NCI-H460 (cell line): ENCODE measurements around a stretch of chr1.

GRCh38 chr1:202006997-202007833 is 3.2 kb upstream of the ELF3 start:
RAMPAGE:
- cytosol, long total RNA, result no peak
- long total RNA, result no peak
- nucleus, long total RNA, result no peak

RAMPAGE:
- cytosol, long total RNA, result no peak
- long total RNA, result no peak
- nucleus, long total RNA, result no peak
These were observed 12.6 kb downstream of the ELF3 start for GRCh38 chr1:202022747-202023683.

DNA sequence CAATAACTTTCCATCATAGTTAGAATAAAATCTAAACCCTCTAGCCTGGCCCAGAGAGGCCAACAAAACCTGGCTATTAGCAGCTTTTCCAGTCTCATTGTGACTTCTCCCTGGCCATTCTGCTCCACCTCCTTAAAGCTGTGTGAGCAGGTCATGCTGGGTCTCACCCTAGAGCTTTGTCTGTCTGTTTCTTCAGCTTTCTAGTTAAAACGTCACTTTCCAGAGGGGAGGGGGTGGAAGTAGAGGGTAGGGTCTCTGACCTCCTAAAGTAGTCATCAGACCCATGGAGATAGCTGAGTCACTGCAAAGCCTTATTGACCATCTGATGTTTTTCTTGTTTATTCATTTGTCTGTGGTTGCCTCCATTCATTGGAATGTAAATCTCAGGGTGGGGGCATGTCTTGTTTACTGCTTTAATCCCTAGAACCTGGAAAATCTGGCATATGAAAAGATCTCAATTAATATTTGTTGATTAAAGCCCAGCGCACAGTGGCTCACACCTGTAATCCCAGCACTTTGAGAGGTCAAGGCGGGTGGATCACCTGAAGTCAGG is 52.7 kb downstream of the ELF3 start:
RAMPAGE:
- cytosol, long total RNA, result no peak
- long total RNA, result no peak
- nucleus, long total RNA, result no peak

RAMPAGE:
- cytosol, long total RNA, result no peak
- long total RNA, result no peak
- nucleus, long total RNA, result no peak
These were observed 34.2 kb upstream of the GPR37L1 start for GRCh38 chr1:202088593-202088807.

DNA sequence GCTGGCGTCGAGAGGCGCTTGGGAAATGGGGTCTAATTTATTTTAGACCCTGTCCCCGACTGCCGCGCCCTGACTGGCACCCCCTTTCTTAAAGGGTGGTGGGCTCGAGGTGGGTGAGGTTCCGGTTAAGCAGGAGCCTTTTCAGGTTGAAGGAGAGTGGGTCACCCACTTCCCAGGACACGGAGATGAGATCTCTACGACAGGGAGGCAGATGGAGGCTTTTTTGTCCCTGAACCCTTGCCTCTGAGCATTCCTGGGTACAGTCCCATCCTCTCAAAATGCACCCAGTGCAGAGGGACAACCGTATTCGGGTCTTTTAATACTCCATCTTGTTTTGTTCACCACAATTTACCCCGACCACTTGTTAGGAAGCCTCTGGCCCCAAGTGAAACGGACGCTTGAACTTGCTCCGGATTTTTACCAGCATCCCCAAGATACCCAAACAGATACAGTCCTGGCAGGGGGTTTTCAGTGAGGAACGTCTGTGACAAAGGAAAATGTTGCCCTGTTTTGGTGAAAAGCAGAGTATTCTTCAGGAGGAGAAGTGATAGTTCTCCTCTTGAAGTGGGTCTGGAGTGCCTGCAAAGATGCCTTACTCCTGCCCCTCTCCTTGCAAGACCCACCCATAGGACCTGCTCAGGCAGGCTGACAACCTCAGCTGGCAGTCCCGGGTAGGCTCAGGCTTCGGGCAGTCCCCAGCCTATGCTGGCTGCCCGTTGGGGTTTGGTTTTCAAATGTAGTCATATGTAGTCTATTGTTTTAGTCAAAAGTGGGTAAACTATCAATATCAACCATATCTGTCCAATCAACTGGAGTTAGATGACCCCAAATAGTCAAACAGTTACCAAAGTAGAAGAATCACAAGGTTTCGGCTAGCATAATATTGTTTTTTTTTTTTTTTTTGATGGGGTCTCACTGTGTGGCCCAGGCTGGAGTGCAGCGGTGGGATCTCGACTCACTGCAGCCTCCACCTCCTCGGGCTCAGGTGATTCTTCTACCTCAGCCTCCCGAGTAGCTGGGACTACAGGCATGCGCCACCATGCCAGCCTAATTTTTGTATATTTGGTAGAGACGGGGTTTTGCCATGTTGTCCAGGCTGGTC is 763 bp upstream of the ARL8A start:
RAMPAGE:
- cytosol, long total RNA, result no peak
- long total RNA, result no peak
- nucleus, long total RNA, result no peak

DNA sequence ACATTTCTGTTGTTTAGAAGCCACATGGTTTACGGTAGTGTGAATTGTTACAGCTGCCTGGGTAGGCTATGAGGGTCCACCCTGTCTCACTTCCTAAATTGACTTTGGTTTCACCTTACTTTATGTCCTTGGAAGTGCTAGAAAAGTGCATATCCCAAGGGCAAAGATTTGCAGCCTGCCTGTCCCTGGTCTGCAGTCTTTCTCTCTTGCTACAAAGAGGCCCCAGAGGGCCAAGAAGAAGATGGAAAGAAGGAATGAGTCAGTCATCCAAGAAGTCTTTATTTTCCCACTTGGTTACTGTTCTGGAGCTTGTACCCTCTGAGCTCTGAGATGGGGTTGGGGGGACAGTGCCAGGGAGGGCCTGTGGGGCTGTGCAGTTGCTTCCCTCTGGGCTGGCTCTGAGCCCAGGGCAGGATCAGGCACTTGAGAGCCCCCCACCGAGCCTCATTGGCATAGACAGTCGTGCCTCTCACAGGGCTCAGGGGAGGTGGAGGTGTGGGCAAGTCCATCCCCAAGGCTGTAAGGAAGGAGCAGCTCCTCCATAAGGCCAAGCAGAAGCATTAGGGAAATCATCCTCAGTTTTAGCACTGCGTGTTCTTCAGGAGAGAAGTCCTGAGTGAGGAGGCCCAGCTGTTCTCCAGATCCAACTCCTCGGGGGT is 2.3 kb upstream of the ARL8A start:
RAMPAGE:
- cytosol, long total RNA, result no peak
- long total RNA, result no peak
- nucleus, long total RNA, result no peak

DNA sequence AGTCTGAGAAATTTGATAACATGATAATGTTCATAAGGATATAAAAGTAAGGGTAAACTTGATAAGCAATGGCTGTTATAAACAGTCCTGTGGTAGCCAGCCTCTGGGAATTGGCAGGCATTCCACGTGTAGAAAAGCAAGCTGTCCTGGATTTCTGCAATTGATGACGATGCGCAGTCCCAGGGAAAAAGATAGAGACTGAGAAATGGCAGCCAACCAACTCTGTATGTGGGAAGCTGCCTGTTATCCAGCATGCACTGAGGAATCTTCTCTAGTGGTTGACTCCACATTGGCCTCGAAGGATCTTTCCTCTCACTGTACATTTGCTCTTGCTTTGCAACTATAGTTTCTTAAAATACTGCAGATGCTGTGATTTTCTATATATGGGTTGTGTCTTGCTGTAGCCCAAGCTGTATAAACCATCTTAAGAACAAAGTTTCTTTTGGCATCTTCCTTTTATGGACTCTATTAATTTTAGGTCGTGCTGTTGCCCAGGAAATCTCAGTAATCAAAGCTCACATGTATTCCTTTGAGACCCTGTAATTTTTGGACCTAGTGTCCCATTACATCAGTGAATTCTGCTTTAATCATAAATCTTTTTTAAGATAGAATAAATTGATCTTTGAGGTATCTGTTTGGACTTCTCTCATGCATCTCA is 157.5 kb downstream of the PPP1R12B start:
RAMPAGE:
- cytosol, long total RNA, result no peak
- long total RNA, result no peak
- nucleus, long total RNA, result no peak

DNA sequence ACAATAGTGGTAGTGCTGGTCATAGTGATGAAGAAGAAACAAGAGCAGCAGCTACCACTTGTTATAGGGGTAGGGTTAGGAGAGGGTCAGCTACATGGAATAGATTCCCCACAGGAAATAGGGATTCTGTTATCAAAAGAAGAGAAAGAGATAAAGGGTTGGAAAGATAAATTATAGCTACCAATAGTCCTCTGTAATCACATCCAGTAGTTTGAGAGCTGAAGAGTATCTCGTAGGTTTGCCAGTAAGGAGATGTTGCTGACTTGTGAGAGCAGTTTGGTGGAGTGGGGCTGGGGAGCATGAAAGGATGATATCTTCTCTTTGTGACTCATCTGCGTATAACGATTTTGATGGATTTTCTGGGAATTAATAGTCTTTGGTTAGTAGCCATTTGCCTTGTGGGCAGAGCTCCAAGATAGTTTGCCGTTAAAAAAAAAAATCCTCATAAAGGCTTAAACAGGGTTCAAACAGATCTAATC is 167.7 kb downstream of the PPP1R12B start:
RAMPAGE:
- cytosol, long total RNA, result no peak
- long total RNA, result no peak
- nucleus, long total RNA, result no peak

RAMPAGE:
- cytosol, long total RNA, result no peak
- long total RNA, result no peak
- nucleus, long total RNA, result no peak
These were observed 172.0 kb downstream of the PPP1R12B start for GRCh38 chr1:202520141-202521270.

DNA sequence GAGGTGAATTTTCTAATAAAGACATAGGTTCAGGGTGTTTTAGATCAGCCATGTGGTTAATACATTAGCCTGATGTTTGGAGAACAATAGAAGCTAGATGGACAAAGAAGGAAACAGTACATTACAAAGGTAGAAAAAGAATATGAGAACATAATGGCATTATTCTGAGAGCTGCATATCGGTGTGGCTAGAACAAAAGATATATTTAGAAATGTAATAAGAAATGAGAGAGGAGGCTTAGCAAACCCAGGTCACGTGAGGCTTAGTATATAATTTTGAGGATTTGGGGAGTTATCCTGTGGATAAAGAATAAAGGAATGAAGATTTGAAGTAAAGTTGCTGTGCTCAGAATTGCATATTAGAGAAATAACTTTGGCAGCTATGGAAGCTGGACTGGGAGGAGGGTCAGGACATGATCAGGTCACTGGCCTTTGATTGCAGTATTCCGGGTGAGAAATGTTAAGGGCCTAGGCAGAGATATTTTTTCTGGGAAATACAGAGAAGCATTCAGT is 164.5 kb downstream of the SYT2 start:
RAMPAGE:
- cytosol, long total RNA, result no peak
- long total RNA, result no peak
- nucleus, long total RNA, result no peak

RAMPAGE:
- cytosol, long total RNA, result no peak
- long total RNA, result no peak
- nucleus, long total RNA, result no peak
These were observed 117.3 kb downstream of the SYT2 start for GRCh38 chr1:202592924-202593383.

DNA sequence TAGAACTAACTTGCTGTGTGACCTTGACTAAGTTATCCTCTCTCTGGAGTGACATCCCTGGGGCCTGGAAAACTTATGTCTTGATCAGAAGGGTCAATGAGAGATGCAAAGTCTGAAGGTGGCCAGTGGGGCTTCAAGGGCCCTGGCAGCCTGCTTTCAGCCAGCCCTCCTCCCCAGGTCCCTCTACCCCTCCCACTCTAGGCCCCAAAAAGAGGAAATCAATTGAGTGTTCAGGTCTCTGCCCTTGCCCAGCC is 56.5 kb downstream of the SYT2 start:
RAMPAGE:
- cytosol, long total RNA, result no peak
- long total RNA, result no peak
- nucleus, long total RNA, result no peak

DNA sequence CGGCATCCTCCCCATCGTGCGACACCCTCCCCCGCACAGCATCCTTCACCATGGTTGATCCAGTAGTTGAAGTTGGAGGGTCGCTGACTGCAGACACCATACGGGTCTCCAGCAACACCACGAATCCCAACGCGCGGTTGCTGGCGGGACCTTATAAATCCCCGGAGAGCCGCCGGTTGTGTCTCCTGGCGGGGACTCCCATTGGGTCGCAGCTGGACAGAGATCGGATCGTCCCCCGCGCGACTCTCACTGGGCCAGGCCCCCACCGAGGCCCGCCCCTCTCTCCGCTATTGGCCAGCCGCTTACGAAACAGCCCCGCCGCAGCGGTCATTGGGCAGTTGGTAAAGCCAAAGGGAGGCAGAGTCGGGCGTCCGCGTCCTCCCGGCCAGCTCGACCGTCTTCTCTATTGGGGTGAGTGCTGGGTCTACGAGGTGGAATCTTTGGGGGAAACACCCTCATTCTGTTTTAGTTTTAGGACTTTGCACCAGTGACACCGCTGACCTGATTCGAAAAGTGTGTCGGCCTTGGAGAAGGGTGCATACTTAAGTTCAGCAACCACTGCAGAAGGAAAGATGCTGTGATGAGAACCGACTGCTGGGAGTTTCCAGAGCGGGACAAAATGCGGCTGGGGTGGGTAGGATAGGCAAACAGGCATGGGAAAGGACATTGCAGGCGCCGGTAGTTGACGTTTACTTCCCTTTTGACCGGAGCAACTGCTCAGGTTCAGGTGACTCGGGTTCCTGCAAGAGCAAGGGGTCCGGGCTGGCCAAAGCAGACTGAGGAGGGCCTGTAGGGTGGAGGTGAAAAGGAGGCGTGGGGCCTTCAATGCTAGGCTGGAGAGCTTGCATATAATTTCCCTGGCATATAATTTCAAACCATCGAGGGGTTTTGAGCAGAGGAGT is 27.3 kb downstream of the RABIF start:
RAMPAGE:
- cytosol, long total RNA, result no peak
- long total RNA, result no peak
- nucleus, long total RNA, result no peak

DNA sequence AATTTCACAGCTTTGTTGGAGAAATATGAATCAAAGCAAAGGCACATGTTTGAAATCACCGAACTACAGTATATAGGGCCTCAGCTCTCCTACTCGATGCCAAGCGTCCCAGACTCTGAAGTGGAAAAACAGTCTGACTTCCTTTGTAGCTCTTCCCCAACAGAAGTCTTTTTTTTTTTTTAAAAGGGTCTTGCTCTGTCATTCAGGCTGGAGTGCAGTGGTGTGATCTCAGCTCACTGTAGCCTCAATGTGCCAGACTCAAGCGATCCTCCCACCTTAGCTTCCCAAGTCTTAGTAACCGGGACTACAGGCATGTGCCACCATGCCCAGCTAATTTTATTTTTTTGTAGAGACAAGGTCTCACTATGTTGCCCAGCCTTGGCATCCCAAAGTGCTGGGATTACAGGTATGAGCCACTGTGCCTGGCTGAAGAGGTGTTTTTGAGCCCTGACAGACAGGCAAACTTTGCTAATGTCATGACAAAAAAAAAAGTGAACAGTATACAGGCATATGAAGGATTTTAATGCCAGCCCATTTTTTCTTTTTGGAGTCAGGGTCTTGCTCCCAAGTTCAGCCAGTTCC is 3.0 kb downstream of the ADIPOR1 start:
RAMPAGE:
- cytosol, long total RNA, result no peak
- long total RNA, result no peak
- nucleus, long total RNA, result no peak

GRCh38 chr1:203038132-203038876 is 12.0 kb downstream of the PPFIA4 start:
RAMPAGE:
- cytosol, long total RNA, result no peak
- long total RNA, result no peak
- nucleus, long total RNA, result no peak

DNA sequence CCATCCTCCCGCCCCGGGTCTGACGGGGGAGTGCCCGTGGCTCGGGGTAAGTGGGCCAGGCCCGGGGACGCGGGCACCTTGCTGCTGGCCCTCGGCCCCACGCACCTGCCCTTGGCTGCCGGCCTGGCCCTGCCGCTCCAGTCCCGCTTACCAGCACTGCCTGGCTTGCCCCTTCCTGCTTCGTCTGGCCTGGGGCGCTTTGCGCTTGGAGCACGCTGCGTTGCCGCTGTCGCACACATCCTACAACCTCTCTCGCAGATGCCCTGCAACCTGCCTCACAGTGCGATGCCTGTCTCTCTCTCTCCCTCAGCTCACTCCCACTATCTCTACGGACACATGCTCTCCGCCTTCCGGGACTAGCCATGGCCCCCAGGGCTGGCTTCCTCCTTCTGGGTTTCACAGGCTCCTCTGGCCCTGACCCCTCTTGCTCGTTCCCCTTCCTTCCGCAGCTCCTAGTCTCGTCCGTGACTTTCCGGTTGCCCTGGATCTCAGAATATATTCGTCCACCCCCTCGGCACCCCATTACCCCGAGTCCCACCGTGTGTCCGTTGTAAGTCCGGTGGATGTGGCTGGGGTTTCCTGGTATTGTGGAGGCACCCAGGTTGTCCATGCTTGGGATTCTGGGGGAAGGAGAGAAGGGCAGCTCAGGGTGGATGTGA is 9.7 kb downstream of the MYOG start:
RAMPAGE:
- cytosol, long total RNA, result no peak
- long total RNA, result no peak
- nucleus, long total RNA, result no peak

DNA sequence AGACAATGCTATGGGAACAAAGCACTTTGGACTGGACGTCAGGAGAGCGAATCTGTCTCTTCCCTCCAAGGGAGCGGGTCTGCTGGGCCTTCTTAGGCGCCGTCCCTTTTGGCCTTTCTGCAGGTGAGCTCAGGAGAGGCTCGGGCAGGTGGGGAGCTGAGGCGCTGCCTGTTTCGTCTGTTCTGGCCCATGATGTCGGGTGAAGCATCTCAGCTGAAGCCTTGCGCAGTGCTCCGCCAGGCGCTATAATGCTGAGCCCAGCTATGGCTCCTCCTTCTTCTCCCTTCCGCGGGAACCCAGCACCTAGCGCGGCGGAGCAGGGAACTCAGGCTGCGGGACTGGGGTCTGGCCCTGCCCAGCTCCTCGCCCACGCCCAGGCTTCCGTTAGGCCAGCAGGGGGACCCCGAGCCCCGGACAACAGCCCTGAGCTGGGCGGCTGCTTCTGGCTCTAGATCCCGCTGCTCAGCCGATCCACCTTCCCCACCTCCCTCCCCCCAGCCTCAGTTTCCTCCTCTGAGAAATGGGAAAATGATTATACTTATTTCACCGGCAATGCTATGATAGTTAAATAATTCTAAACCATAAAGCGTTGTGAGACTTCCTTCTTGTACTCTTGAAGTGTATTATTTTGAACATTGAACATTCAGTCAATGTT is 9.8 kb upstream of the ADORA1 start:
RAMPAGE:
- cytosol, long total RNA, result no peak
- long total RNA, result no peak
- nucleus, long total RNA, result no peak

RAMPAGE:
- cytosol, long total RNA, result no peak
- long total RNA, result no peak
- nucleus, long total RNA, result no peak
These were observed 2.3 kb downstream of the ADORA1 start for GRCh38 chr1:203129733-203130360.

DNA sequence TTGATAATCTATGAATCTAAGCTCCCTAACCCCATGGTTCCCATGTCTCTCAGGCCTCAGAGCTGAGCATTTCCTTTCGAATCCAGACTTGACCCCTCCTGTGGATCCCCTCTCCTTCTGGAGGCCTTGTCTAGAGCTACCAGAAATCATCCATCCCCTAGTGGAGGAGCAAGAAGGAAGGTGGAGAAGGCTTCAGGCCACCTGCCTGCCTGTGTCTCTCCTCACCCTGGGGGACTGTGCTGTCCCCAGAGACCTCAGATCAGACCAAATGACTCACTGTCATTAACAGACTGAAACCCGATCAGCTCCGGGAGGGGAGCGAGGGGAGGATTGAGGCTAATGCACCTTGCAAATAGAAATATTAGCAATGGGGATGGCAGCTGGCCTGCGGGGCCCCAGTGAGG is 2.1 kb downstream of the MYBPH start:
RAMPAGE:
- cytosol, long total RNA, result no peak
- long total RNA, result no peak
- nucleus, long total RNA, result no peak

DNA sequence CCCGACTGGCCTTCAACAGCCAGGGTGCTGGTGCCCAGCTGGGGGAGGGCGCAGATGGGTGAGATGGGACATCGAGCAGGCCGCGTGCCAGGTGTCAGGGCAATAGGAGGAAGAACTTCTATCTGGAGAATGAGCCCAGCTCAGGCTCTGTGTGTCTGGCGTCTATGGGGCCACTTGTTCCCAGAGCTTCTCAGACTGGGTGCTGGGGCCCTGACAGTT is 291 bp upstream of the MYBPH start:
RAMPAGE:
- cytosol, long total RNA, result no peak
- long total RNA, result no peak
- nucleus, long total RNA, result no peak